MCF 10A (cell line): ENCODE measurements around the gene BTD.

GRCh38 chr3:15601637-15602353 is at the start of gene BTD:
BTD (plus strand) TSS chr3:15601745.
- PRO-cap, result bidirectional peak, plus-strand start at chr3:15601801, minus-strand start at chr3:15601569; bidirectional peak, plus-strand start at chr3:15602003, minus-strand start at chr3:15601978
- RRBS, result 1% methylated on average over 4 of the region's 49 CpGs

DNA sequence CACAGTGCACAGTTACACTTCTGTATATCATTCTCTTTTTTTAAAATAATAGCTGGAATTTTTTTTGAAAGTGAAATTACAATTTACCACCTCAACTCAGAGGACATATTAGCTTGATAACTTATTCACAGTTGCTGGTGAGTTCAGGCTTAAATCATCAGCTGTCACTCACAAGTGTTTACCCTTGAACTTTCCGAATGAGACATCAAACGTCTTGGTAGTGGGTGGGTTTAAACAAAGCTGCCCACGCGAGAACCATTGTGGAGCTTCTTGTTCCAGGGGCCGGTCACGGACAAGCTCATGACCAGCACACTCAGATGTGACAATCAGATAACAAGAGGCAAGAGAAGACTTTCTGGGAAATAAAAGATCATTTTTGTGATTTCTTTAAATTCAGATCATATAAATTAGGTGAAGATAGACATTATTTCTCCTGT is 29.1 kb downstream of the BTD start:
- PRO-cap, result bidirectional peak, plus-strand start at position 258 of the sequence, minus-strand start outside the sequence
- RRBS, result no CpG with 5 or more reads among the region's 6 CpGs

- PRO-cap, result no peak
- RRBS, result no CpG with 5 or more reads among the region's 1 CpG
Observed at GRCh38 chr3:15668841-15669474, 67.4 kb downstream of the BTD start.

- PRO-cap, result bidirectional peak, plus-strand start at chr3:15903452, minus-strand start at chr3:15903268
- RRBS, result no CpG with 5 or more reads among the region's 4 CpGs
Observed at GRCh38 chr3:15903107-15903614, 105.4 kb upstream of the ANKRD28 start.

GRCh38 chr3:16050792-16051602 is 123.5 kb upstream of the GALNT15 start:
- PRO-cap, result no peak
- RRBS, result no CpG with 5 or more reads among the region's 16 CpGs

DNA sequence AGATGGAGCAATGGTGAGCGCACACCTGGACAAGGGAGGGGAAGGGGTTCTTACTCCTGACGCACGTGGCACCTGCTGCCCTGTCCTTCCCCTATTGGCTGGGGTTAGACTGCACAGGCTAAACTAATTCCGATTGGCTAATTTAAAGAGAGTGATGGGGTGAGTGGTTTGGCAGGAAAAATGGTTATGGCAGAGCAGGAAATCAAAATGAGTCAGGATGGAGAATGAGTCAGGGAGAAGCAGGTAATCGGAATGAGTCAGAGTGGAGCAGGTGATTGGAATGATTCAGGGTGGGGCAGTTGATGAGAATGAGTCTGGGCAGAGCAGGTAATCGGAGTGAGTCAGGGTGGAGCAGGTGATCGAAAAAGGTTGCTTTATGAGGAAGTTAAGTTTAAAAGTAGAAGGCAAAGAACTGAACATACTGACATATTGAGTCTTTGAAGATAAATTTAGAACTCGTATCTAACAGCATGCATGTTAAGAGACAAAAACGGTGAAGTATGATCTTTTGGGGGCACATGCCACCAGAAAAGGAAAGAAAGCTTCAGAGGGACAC is 73.0 kb upstream of the GALNT15 start:
- PRO-cap, result bidirectional peak, plus-strand start at position 337 of the sequence, minus-strand start at position 82 of the sequence
- RRBS, result no CpG with 5 or more reads among the region's 9 CpGs

GRCh38 chr3:16113021-16113461 is 61.4 kb upstream of the GALNT15 start:
- PRO-cap, result no peak
- RRBS, result no CpG with 5 or more reads among the region's 1 CpG

DNA sequence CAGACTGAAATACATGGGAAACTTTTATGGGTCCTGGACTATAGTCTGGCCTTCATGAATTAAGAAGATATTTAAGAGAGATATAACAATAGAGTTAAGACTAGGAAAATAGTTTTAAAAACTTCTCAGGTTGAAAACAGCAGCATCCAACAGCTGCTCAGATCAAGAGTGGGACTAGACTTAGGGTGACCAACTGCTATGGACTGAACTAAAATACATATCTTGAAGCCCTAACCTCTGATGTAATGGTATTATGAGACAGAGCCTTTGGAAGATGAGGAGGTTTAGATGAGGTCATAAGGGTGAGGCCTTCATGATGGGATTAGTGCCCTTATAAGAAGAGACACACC is 37.5 kb upstream of the GALNT15 start:
- PRO-cap, result no peak

DNA sequence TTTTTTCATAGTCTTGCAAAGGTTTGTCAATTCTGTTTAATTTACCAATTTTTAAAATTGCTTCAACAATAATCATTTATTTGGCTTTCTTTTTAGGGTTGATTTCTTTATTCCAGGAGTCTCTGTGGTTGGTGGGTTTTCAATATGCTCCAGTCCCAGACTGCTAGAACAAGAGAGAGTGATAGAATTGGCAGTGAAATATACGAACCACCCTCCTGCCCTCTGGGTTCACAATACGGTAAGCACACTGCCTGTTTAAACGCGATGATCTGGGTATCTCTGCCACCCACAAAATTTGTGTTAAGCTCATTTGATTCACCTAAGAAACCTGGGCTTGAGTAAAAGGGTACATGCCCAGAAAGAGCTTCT is 29.7 kb downstream of the OXNAD1 start:
- PRO-cap, result no peak
- RRBS, result no CpG with 5 or more reads among the region's 4 CpGs

DNA sequence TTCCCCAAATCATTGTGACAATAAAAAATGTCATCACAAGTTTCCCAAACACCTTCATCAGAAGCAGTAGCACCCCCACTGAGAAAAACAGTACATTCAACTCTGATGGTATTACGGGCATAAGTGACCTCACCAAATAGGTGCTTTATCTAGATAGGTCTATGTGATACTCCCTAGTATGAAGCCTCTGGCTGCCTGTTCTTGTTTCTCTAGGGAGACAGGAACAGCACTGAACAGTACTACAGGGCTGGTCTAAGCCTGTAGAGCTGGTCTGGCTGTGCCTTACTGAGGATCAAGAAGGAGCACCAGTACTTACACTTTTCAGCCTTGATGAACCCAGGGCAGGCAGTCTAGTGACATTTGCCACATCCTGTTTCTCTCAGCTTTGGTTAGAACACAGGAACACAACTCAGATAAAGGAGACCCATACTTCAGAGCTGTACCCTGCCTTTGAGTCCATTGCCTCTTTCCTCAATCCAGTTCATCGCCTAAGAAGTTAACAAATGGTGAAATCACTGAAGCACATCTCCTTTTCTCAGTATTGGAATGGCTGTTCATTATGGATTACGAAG is 35.9 kb downstream of the OXNAD1 start:
- PRO-cap, result no peak
- RRBS, result no CpG with 5 or more reads among the region's 3 CpGs

- PRO-cap, result no peak
- RRBS, result no CpG with 5 or more reads among the region's 10 CpGs
Observed at GRCh38 chr3:16400416-16401032, 113.0 kb downstream of the RFTN1 start.

- PRO-cap, result no peak
- RRBS, result no CpG with 5 or more reads among the region's 10 CpGs
Observed at GRCh38 chr3:16431096-16431834, 82.2 kb downstream of the RFTN1 start.

GRCh38 chr3:16462872-16463131 is 50.7 kb downstream of the RFTN1 start:
- PRO-cap, result no peak
- RRBS, result no CpG with 5 or more reads among the region's 3 CpGs

GRCh38 chr3:16663935-16664139 is 58.6 kb upstream of the DAZL start:
- PRO-cap, result no peak
- RRBS, result no CpG with 5 or more reads among the region's 3 CpGs

DNA sequence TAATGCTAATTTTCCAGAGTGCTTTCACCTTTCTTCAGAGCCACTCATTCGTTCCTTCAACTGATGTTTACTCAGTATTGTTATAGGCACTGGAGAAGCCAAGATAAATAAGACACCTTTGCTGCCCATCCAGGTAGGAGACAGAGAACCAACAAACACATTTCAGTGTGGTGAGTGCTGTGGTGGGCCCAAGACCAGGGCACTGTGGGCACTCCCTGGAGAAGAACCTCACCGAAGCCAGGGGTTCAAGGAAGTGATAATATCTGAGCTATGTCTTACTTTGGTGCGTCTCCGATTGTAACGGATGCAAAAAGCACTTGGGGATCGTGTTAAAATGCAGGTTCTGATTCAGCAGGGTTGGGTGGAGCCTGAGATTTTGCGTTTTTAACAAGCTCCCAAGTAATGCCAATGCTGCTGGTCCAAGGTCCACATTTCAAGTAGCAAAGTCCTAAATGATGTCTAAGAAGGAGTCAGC is 41.9 kb upstream of the PLCL2 start:
- PRO-cap, result no peak
- RRBS, result no CpG with 5 or more reads among the region's 7 CpGs

GRCh38 chr3:16884003-16884599 is 654 bp upstream of the PLCL2 start:
- PRO-cap, result no peak
- RRBS, result 59% methylated on average over 12 of the region's 65 CpGs

DNA sequence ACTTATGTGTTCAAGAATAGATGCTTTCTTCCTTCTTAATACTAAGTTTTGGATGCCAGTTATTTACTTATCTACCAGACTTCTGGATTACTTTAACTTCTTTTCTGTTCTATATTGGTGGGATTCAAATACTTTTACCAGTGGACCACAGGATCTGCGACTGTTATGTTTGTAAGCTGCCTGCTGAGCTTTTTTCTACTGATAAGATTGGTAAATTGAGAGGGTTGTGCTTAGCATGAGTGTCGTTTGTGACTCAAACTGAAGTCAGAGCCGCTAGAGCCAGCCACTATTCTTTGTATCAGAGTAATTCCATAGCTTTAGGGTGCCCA is 5.8 kb downstream of the PLCL2 start:
- PRO-cap, result no peak
- RRBS, result no CpG with 5 or more reads among the region's 3 CpGs

DNA sequence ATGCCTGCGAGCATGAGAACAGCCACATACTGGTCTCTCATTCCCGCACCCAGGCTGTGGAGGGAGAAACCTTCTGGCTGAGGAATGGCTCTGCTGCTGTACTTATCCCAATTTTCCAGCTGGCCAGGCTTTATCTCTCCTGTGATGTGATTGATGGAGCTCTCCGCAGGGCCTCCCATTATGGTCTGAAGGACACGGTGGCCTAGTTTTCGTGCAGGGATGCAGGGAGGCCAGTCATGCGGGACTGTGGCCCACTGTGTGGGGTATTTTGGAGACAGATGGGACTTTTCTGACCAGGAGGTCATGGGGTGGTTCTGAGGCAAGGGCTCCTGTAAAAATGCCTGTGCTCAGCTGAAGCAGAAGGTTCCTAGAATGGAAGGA is 251.5 kb downstream of the PLCL2 start:
- PRO-cap, result no peak
- RRBS, result no CpG with 5 or more reads among the region's 6 CpGs

- PRO-cap, result no peak
- RRBS, result no CpG with 5 or more reads among the region's 4 CpGs
Observed at GRCh38 chr3:17464794-17465594, 277.4 kb downstream of the TBC1D5 start.

- PRO-cap, result no peak
- RRBS, result no CpG with 5 or more reads among the region's 12 CpGs
Observed at GRCh38 chr3:18420482-18421220, 4.5 kb downstream of the SATB1 start.